GM12878 (cell line): ENCODE data around the genes SERINC1 and FABP7.

DNA sequence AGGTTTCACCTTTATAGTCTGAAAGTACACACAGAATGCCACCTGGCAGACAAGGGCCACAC lies 1.8 kb downstream of the MAN1A1 start:
- RAMPAGE, long total RNA = no peak
CAGE:
- cytosol, long polyA minus RNA = no peak
- cytosol, long polyA plus RNA = no peak
- long polyA plus RNA = no peak
- nucleolus, long total RNA = no peak
- nucleus, long polyA plus RNA = no peak
- nucleus, long total RNA = no peak

DNA sequence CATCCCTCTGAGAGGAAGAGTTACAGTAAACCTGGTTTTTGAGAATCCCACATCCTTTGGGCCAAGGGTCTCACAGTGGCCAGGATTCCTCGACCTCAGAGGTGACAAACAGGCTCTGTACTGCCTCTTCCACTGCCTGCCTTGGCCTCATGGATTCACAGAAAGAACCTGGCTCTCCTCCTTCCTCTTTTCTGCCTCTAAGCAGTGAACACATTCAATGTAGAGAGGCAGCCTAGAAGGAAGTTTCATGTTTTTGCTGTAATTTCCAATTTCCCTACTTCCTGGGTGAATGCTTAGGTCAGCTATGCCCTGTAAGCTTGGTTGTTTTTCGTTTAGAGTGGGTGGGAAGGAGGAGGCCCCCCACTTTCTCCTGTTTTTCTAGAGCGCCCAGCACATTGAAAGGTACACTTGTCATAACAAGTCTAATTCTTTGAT lies 99.7 kb upstream of the MAN1A1 start:
- RAMPAGE, long total RNA = no peak
- RRBS, 2 experiments = no CpG with 5 or more reads among the region's 3 CpGs
CAGE:
- cytosol, long polyA minus RNA = no peak
- cytosol, long polyA plus RNA = no peak
- long polyA plus RNA = no peak
- nucleolus, long total RNA = no peak
- nucleus, long polyA plus RNA = no peak
- nucleus, long total RNA = no peak

DNA sequence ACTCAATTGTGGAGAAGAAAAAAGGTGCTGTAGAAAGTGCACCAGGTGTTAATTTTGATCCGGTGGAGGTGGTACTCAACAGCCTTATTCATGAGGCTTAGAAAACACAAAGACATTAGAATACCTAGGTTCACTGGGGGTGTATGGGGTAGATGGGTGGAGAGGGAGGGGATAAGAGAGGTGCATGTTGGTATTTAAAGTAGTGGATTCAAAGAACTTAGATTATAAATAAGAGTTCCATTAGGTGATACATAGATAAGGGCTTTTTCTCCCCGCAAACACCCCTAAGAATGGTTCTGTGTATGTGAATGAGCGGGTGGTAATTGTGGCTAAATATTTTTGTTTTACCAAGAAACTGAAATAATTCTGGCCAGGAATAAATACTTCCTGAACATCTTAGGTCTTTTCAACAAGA lies 12.6 kb downstream of the GJA1 start:
- RAMPAGE, long total RNA = no peak
- RRBS, 2 experiments = no CpG with 5 or more reads among the region's 3 CpGs
CAGE:
- cytosol, long polyA minus RNA = no peak
- cytosol, long polyA plus RNA = no peak
- long polyA plus RNA = no peak
- nucleolus, long total RNA = no peak
- nucleus, long polyA plus RNA = no peak
- nucleus, long total RNA = no peak

DNA sequence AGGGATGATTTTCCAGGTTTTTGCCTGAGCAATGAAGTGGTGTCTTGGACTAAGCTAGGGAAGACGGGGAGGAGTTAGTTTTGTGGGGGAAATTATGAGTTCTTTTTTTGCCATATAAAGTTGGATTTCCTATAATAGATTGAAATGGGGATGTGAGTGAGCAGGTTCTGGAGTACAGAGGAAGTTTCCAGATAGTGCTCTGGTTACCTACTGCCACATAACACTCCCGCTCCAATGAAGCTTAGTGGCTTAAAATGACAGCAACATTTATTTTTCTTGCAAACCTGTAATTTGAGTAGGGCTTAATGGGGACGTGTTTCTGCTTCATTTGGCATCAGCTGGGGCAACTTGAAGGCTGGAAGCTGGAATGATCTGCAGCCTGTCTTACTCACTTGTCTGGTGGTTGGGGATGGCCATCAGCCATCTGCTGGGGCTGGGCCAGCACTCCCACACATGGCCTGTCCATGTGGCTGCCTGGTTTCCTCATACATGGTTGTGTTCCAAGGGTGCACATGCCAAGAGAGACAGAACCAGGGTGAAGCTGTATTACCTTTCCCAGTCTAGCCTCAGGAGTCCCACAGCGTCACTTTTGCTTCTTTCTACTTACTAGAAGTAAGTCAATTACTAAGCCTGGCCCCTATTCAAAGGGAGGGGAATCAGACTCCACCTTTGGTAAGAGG lies 344.8 kb downstream of the GJA1 start:
- RAMPAGE, long total RNA = no peak
- RRBS, 2 experiments = no CpG with 5 or more reads among the region's 4 CpGs
CAGE:
- cytosol, long polyA minus RNA = no peak
- cytosol, long polyA plus RNA = no peak
- long polyA plus RNA = no peak
- nucleolus, long total RNA = no peak
- nucleus, long polyA plus RNA = no peak
- nucleus, long total RNA = no peak

- RAMPAGE, long total RNA = no peak
- RRBS, 2 experiments = no CpG with 5 or more reads among the region's 1 CpG
CAGE:
- cytosol, long polyA minus RNA = no peak
- cytosol, long polyA plus RNA = no peak
- long polyA plus RNA = no peak
- nucleolus, long total RNA = no peak
- nucleus, long polyA plus RNA = no peak
- nucleus, long total RNA = no peak
Measured at GRCh38 chr6:121780775-121781407, 345.4 kb downstream of the GJA1 start.

DNA sequence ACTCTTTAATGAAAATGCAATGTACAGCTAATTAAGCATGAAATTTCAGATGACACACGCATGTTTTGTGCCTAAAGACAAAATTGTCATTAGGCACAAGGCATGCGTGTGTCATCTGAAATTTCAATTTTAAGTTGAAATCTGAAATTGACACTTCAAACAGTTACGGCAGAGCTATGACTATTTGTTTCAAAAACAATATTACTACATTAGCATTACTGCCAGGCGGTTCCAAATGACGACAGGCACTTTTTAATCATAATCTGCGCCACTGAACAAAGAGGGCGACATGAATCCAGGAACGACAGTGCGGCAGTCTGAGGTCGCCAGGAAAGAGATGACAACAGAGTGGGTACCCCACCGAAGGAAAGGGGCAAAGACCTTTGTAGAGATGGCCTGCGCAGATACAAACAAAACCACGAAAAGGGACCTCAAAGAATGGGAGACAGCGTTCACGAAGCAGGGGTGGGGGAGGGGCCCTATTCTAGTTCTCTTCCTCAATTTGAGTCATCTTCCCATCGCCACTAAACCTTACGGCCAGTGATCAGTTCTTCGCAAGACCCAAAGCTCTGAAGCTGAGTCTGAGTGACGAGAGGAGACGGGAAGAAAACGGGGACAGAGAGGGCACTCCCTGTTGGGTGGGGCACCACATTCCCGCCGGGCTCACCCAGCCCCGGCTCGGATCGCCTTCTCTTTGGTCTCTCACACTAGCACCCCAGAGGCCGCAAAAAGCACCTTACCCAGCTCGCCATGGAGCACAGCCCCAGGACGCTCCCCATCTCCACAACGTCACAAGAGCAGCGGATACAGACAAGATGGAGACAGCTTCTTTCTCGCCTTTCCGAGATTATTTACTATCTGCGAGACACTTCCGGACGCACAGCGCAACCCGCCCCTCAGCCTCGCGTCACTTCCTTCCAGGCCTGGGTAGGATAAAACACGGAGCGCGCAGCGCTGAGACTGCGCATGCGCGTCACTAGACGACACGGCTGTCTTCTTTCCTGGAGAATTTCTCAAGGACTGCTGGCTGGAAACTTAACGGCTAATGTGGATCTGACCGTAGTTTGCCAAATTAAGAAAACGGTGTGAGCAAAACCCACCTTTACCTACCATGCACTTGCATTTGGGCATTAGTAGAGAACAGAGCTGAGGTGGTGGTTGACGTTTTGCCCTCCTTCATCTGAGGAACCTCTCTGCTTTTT lies at the start of gene SERINC1:
Gene SERINC1 (minus strand): TSS at position 849 of the 1,202 bp plus-strand sequence.
- RAMPAGE, long total RNA = start-site peak on the plus strand centred at position 962 of the sequence, 11 bp wide, 30 and 16 reads in 2 replicates
- RRBS, 2 experiments = no CpG with 5 or more reads among the region's 53 CpGs
CAGE:
- cytosol, long polyA minus RNA = start-site peak on the minus strand centred at position 834 of the sequence, 34 bp wide, 1,397 reads
- cytosol, long polyA plus RNA = start-site peak on the minus strand centred at position 849 of the sequence, 75 bp wide, 1,271 and 981 reads in 2 replicates
- long polyA plus RNA = start-site peak on the minus strand centred at position 843 of the sequence, 40 bp wide, 1,227 and 1,097 reads in 2 replicates
- nucleolus, long total RNA = start-site peak on the minus strand centred at position 860 of the sequence, 77 bp wide, 552 reads
- nucleus, long polyA plus RNA = start-site peak on the minus strand centred at position 836 of the sequence, 27 bp wide, 158 and 180 reads in 2 replicates
- nucleus, long total RNA = no peak

DNA sequence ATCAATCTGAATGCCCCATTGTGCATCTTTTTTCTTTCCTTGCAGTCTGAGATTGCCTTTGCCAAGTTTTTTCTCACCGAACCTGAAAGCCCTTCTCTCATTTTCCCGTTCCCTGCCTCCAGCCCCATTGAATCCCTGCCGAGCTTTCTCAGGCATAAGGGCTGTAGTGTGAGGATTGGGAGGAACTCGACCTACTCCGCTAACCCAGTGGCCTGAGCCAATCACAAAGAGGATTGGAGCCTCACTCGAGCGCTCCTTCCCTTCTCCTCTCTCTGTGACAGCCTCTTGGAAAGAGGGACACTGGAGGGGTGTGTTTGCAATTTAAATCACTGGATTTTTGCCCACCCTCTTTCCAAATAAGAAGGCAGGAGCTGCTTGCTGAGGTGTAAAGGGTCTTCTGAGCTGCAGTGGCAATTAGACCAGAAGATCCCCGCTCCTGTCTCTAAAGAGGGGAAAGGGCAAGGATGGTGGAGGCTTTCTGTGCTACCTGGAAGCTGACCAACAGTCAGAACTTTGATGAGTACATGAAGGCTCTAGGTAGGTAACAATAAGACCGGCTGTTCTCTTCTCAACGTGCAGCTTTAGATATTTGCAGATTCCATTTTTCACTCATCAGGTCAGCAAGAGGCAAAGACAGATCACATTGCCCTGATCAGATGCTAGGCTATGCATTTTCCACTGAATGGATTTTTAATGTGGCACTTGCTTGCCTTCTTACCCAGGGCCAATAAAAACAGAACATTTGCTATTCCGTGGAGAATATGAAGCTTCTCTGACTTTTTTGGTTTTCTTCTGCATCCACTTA lies at the start of gene FABP7:
Gene FABP7 (plus strand): TSS at position 386 of the 805 bp plus-strand sequence.
- RAMPAGE, long total RNA = no peak
- RRBS, 2 experiments = no CpG with 5 or more reads among the region's 11 CpGs
CAGE:
- cytosol, long polyA minus RNA = no peak
- cytosol, long polyA plus RNA = no peak
- long polyA plus RNA = no peak
- nucleolus, long total RNA = no peak
- nucleus, long polyA plus RNA = no peak
- nucleus, long total RNA = no peak

DNA sequence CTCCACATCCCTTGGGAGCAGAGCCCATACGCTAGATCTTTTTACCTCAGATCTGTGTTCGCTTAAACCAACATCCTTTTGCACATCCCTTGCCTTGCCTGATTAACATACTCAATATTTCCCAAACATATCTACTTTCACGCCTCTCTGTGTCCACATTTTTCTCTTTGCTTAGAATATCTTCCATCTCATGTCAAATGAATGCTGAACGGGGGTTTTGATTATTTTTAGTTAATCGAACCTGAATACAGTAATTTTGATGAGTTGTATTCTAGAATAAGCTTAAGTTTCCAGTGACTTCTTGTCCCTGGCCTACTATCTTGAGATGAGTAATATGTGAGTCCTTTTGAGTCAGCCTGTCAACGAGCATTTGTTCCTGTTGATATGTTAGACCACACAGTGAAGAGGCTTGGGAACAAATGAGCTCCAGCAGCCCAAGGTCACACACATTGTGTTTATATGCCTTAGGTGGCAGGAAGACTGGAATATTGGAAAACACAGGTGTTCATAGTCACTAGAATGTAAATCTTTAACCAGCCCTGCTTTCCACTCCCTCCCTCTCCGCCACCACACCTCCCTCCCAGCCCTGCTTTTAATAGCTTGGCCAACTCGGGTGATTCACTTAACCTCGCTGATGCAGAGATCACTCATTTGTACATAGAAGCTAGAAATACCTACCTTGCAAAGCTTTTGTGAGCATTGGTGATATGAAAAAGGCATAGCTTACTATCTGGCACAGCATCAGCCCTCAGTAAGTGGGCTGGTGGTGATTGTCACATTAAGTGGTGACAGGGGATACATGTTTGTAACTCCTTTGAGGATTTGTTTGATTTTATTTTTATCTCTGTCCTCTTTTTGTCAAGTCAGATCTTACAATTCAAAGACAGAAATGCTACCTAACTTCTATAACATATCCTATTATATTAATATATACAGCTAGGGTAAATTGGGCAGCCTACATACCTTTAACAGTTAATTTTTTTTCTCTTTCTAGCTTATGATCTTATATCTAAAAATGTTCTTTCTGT lies 9.2 kb downstream of the SMPDL3A start:
- RAMPAGE, long total RNA = no peak
- RRBS, 2 experiments = no CpG with 5 or more reads among the region's 9 CpGs
CAGE:
- cytosol, long polyA minus RNA = no peak
- cytosol, long polyA plus RNA = no peak
- long polyA plus RNA = no peak
- nucleolus, long total RNA = no peak
- nucleus, long polyA plus RNA = no peak
- nucleus, long total RNA = no peak

- RAMPAGE, long total RNA = no peak
- RRBS, 2 experiments = 70% methylated on average over 8 of the region's 21 CpGs; no CpG with 5 or more reads in 1 of the 2 experiments
CAGE:
- cytosol, long polyA minus RNA = no peak
- cytosol, long polyA plus RNA = no peak
- long polyA plus RNA = no peak
- nucleolus, long total RNA = no peak
- nucleus, long polyA plus RNA = no peak
- nucleus, long total RNA = no peak
Measured at GRCh38 chr6:122997152-122998165, 1.4 kb downstream of the CLVS2 start.

GRCh38 chr6:123802644-123803005 lies 1.0 kb upstream of the NKAIN2 start:
- RAMPAGE, long total RNA = no peak
- RRBS, 2 experiments = no CpG with 5 or more reads among the region's 11 CpGs
CAGE:
- cytosol, long polyA minus RNA = no peak
- cytosol, long polyA plus RNA = no peak
- long polyA plus RNA = no peak
- nucleolus, long total RNA = no peak
- nucleus, long polyA plus RNA = no peak
- nucleus, long total RNA = no peak

DNA sequence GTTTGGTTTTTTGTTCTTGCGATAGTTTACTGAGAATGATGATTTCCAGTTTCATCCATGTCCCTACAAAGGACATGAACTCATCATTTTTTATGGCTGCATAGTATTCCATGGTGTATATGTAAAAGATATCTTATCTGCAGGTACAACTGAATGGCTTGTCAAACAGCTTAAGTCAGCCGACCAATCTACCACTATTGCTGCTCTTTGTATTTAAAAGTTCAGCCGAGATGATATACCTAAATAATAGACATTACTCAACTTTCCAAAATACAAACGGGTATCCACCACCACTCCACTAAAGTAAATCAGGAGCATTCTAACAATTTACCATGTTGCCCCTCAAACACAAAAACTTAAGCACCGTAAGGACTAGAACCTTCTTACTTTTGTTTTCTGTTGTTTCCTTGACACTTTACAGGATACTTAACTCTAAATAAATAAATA lies 440.7 kb downstream of the NKAIN2 start:
- RAMPAGE, long total RNA = no peak
- RRBS, 2 experiments = no CpG with 5 or more reads among the region's 5 CpGs
CAGE:
- cytosol, long polyA minus RNA = no peak
- cytosol, long polyA plus RNA = no peak
- long polyA plus RNA = no peak
- nucleolus, long total RNA = no peak
- nucleus, long polyA plus RNA = no peak
- nucleus, long total RNA = no peak

- RAMPAGE, long total RNA = no peak
- RRBS, 2 experiments = no CpG with 5 or more reads among the region's 1 CpG
CAGE:
- cytosol, long polyA minus RNA = no peak
- cytosol, long polyA plus RNA = no peak
- long polyA plus RNA = no peak
- nucleolus, long total RNA = no peak
- nucleus, long polyA plus RNA = no peak
- nucleus, long total RNA = no peak
Measured at GRCh38 chr6:124963597-124963894, 1.3 kb downstream of the RNF217 start.

DNA sequence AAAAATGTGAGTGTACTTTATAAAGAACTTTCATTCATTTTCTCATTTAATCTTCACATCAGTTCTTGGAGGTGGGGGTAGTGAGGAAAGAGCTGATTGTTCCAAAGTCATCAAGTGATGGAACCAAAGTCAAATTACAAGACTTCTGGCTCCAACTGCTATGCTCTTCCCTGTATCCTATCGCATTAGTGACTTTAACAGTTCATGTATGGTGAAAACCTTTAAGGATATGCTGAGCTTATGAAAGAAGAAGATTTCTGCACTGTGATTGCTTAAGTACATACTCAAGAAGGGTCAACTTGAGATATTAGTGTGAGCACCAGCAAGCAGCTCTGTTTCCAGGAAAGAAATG lies 149.2 kb upstream of the HEY2 start:
- RAMPAGE, long total RNA = no peak
- RRBS, 2 experiments = no CpG with 5 or more reads among the region's 1 CpG
CAGE:
- cytosol, long polyA minus RNA = no peak
- cytosol, long polyA plus RNA = no peak
- long polyA plus RNA = no peak
- nucleolus, long total RNA = no peak
- nucleus, long polyA plus RNA = no peak
- nucleus, long total RNA = no peak

- RAMPAGE, long total RNA = no peak
- RRBS, 2 experiments = under 1 to 1% methylated on average over 10 of the region's 66 CpGs
CAGE:
- cytosol, long polyA minus RNA = no peak
- cytosol, long polyA plus RNA = no peak
- long polyA plus RNA = no peak
- nucleolus, long total RNA = no peak
- nucleus, long polyA plus RNA = no peak
- nucleus, long total RNA = no peak
Measured at GRCh38 chr6:125747258-125748164, 1.9 kb upstream of the HEY2 start.

GRCh38 chr6:125789184-125789577 lies 1.6 kb upstream of the NCOA7 start:
- RAMPAGE, long total RNA = no peak
- RRBS, 2 experiments = no CpG with 5 or more reads among the region's 1 CpG
CAGE:
- cytosol, long polyA minus RNA = no peak
- cytosol, long polyA plus RNA = no peak
- long polyA plus RNA = no peak
- nucleolus, long total RNA = no peak
- nucleus, long polyA plus RNA = no peak
- nucleus, long total RNA = no peak

DNA sequence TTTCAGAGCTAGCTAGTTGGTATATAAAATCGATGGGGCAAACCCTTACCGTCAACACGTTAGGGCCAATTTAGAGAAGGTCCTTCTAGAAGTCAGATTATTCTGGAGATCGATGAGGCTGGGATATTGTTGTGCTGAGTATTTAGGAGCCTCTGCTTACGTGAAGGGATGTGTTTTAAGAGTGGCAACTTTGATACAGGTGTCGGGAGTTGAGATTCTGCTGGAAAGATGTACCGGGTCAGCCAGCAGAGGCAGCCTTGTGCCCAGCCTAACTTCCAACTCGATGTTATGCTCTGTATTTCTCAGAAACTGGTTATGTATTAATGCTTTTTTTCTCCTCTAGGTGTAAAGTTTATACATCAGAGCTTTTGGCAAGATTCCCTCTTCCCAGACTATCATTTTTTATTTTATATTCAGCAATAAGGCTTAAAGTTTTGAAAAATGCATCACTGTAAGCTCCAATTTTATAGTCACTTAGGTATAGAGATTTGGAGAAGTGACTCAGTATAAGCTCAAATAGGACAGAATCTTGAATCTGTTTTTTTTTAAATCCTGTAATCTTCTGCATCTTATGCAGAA lies 860 bp downstream of the NCOA7 start:
- RAMPAGE, long total RNA = no peak
- RRBS, 2 experiments = no CpG with 5 or more reads among the region's 8 CpGs
CAGE:
- cytosol, long polyA minus RNA = no peak
- cytosol, long polyA plus RNA = no peak
- long polyA plus RNA = no peak
- nucleolus, long total RNA = no peak
- nucleus, long polyA plus RNA = no peak
- nucleus, long total RNA = no peak

DNA sequence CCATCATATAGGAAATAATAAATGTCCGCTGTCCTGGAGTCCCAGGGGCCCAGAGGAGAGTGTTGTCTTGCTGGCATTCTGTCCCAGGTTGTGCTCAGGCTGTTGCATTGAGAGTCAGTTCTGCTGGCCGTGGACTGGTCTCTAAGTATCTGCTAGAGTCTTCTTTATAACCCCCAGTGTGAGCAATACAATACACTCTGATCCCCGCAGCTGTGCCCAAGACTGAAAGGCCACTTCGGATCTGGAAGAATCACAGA lies 38.4 kb upstream of the HINT3 start:
- RAMPAGE, long total RNA = no peak
- RRBS, 2 experiments = no CpG with 5 or more reads among the region's 4 CpGs
CAGE:
- cytosol, long polyA minus RNA = no peak
- cytosol, long polyA plus RNA = no peak
- long polyA plus RNA = no peak
- nucleolus, long total RNA = no peak
- nucleus, long polyA plus RNA = no peak
- nucleus, long total RNA = no peak

GRCh38 chr6:126095601-126096168 lies 109.3 kb downstream of the TRMT11 start:
- RAMPAGE, long total RNA = no peak
- RRBS, 2 experiments = no CpG with 5 or more reads among the region's 2 CpGs
CAGE:
- cytosol, long polyA minus RNA = no peak
- cytosol, long polyA plus RNA = no peak
- long polyA plus RNA = no peak
- nucleolus, long total RNA = no peak
- nucleus, long polyA plus RNA = no peak
- nucleus, long total RNA = no peak

GRCh38 chr6:126182554-126183176 lies 157.2 kb upstream of the CENPW start:
- RAMPAGE, long total RNA = no peak
- RRBS, 2 experiments = no CpG with 5 or more reads among the region's 1 CpG
CAGE:
- cytosol, long polyA minus RNA = no peak
- cytosol, long polyA plus RNA = no peak
- long polyA plus RNA = no peak
- nucleolus, long total RNA = no peak
- nucleus, long polyA plus RNA = no peak
- nucleus, long total RNA = no peak

GRCh38 chr6:127215792-127216473 lies 50.7 kb upstream of the RNF146 start:
- RAMPAGE, long total RNA = no peak
- RRBS, 2 experiments = no CpG with 5 or more reads among the region's 1 CpG
CAGE:
- cytosol, long polyA minus RNA = no peak
- cytosol, long polyA plus RNA = no peak
- long polyA plus RNA = no peak
- nucleolus, long total RNA = no peak
- nucleus, long polyA plus RNA = no peak
- nucleus, long total RNA = no peak